Peyer's patch (tissue), 4 donors: Measurements from ENCODE around the gene MMAA.

GRCh38 chr4:145487563-145487992 lies 5.9 kb downstream of the SMAD1 start:
- PRO-cap: no peak
- RAMPAGE, long total RNA, 4 experiments: no peak in any of the 4 experiments

- PRO-cap: bidirectional peak, plus-strand start at chr4:145619396, minus-strand start at chr4:145619330
- RAMPAGE, long total RNA, 4 experiments: start-site peak on the plus strand in 2 of 4 experiments, at chr4:145619363-145619396 at its widest, 50 to 65 reads per replicate; start-site peak on the minus strand in 1 of 4 experiments, at chr4:145619350-145619372 at its widest, 5 reads per replicate
These were observed at the start of gene MMAA for GRCh38 chr4:145618476-145619536. Gene MMAA (plus strand): TSS chr4:145619385.

DNA sequence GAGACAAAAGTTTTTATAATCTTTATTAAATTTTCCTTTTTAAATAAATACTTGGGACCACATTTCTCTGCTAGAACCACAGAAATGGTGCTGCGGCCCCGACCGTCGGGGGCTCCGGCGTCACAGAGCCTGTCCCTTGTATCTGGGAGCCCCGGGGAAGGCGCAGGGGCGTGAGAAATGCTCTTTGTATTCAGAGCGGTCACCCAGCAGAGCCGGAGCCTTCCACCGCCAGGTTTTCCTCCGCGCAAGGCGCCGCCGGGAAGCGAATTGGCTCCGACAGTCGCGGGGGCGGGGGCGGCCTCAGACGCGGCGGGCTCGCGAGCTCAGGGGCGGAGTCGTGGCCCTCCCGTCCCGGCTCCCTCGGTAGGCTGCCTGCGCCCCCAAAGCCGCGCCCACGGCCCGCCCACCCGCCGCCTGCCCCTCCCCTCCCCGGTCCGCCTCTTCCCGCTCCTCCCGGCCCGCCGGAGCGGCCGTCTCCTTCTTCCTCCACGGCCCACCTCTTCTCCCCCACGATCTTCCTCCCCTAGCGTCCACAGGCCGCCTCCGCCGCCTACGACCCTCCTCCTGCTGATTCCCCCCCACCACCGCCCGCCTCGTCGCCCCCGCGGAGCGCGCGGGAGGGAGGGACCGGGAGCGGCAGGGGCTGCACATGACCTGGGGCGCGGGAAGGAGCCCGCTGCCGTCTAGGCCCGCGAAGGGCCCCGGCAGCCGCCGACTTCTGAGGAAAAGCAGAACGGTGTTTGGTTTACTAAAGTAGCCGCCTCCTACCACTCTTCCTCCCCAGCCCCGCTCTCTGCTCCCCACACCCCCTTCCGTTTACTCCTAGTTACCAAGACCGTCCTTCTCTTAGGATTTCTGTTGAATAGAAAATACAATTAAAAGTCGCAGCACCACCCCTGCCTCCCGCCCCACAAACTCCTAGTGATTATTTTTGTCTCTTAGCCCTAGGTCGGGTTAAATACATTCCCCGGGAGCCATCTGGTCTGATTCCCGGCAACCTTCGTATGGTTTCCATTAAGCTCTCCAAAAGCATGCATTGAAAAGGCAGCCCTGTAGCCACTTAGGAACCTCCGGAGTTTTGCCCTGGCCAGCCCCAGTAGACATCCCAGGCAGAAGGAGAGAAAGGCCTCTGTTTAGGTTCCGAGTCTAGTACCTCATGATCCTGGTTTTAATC lies 53.2 kb downstream of the C4orf51 start:
- PRO-cap: bidirectional peak, plus-strand start at position 469 of the sequence, minus-strand start at position 242 of the sequence; unidirectional peak, minus-strand start at position 720 of the sequence
- RAMPAGE, long total RNA, 4 experiments: no peak in any of the 4 experiments

GRCh38 chr4:145736292-145736853 lies 56.4 kb downstream of the C4orf51 start:
- PRO-cap: no peak
- RAMPAGE, long total RNA, 4 experiments: no peak in any of the 4 experiments

DNA sequence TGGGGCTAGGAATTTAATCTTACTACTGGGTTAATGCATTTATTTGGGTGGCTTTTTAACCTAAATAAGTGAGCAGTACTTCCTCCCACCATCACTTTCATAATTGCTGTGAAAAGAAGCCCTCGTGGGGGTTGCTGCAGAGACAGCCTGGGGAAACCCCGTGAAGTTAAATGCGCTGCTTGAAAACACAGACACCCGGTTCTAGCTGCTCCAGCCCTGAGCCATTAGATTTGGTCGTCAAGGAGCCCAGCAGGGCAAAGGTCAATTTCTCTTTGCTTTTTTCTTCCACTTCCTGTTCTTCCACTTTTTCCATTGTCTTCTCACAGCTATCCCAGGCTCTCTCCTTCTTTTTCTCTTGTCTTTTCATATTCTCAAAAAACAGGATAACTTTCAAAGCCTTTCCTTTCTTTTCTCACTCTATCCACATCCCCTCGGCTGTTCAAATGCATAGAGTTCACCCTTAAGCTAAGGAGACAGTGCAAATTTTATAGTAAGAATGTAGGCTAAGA lies 91.4 kb upstream of the ZNF827 start:
- PRO-cap: unidirectional peak, plus-strand start at position 305 of the sequence
- RAMPAGE, long total RNA, 4 experiments: no peak in any of the 4 experiments

GRCh38 chr4:146579895-146580280 lies 58.1 kb upstream of the SLC10A7 start:
- PRO-cap: no peak
- RAMPAGE, long total RNA, 4 experiments: no peak in any of the 4 experiments

DNA sequence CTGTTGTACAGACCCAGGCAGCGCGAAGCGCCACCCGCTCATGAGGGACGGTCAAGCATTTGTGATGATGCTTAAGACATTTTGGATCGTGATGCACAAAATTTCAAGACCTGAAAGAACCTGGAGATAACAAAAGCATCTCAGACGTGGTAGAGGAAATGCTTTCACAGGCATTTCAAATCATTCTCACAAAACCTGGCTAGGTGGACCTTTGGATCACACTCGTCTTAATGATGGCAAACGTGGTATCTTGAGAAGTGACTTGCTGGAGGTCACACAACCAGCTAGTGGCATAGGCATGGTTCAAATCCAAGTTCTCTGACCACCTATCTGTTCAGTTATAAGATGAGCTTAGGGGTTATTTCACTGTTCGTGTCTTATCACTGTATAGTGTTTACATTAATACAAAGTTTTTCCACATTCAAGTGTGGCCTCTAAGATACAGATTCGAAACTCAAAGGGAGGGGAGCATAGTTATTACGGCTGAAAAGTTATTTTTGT lies 512 bp upstream of the PRMT9 start:
- PRO-cap: no peak
- RAMPAGE, long total RNA, 4 experiments: no peak in any of the 4 experiments

- PRO-cap: bidirectional peak, plus-strand start at chr4:147829944, minus-strand start at chr4:147829615
- RAMPAGE, long total RNA, 4 experiments: no peak in any of the 4 experiments
These were observed 97.7 kb downstream of the ARHGAP10 start for GRCh38 chr4:147829389-147830115.

GRCh38 chr4:147830806-147831479 lies 99.1 kb downstream of the ARHGAP10 start:
- PRO-cap: no peak
- RAMPAGE, long total RNA, 4 experiments: no peak in any of the 4 experiments

DNA sequence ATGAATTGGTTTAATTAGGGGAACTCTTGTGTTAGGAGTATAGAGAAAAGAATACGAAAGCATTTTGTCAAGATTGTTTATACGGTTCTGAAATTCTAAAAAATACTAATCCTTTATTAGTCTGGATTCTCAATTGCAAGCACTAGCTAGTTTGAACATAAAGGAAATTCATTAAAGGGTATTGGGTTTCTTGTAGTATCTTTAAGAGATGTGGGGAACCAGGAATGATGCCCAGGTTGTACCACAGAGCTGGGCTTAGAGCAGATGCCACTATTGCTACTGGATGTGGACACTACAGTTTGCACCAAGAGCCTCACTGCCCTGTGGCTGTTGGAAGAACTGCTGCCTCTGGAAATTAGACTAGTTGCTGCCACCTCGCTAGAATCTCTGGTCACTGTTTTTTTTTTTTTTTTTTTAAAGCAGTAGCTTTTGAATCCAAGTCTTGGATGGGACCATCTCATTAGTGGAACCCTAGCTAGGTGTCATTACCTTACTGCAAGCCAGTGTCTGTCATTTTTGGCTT lies 105.4 kb downstream of the ARHGAP10 start:
- PRO-cap: no peak
- RAMPAGE, long total RNA, 4 experiments: no peak in any of the 4 experiments

DNA sequence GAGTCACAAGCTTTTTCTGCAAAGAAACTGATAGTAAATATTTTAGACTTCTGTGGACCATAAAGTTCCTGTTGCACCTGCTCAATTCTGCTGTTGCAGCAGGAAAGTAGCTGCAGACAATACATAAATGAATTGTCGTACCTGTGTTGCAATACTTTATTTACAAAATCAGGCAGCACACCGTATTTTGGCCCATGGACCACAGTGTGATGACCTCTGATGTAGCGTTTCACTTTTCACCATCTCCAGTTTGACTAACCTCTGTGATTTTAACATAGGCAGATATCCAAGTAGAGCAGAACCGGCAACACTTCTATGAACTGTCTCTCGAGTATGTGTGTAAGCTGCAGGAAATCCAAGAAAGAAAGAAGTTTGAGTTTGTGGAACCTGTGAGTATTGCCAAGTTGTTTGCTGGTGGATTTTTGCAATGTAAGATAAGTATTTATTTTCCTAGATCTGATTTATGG lies 132.7 kb downstream of the ARHGAP10 start:
- PRO-cap: no peak
- RAMPAGE, long total RNA, 4 experiments: start-site peak on the plus strand in 1 of 4 experiments, centred at position 296 of the sequence, 11 reads per replicate

GRCh38 chr4:147881593-147882146 lies 149.8 kb downstream of the ARHGAP10 start:
- PRO-cap: no peak
- RAMPAGE, long total RNA, 4 experiments: no peak in any of the 4 experiments

GRCh38 chr4:147971141-147971519 lies 239.2 kb downstream of the ARHGAP10 start:
- PRO-cap: no peak
- RAMPAGE, long total RNA, 4 experiments: start-site peak on the plus strand in 1 of 4 experiments, at chr4:147971333-147971344 at its widest, 5 reads per replicate

DNA sequence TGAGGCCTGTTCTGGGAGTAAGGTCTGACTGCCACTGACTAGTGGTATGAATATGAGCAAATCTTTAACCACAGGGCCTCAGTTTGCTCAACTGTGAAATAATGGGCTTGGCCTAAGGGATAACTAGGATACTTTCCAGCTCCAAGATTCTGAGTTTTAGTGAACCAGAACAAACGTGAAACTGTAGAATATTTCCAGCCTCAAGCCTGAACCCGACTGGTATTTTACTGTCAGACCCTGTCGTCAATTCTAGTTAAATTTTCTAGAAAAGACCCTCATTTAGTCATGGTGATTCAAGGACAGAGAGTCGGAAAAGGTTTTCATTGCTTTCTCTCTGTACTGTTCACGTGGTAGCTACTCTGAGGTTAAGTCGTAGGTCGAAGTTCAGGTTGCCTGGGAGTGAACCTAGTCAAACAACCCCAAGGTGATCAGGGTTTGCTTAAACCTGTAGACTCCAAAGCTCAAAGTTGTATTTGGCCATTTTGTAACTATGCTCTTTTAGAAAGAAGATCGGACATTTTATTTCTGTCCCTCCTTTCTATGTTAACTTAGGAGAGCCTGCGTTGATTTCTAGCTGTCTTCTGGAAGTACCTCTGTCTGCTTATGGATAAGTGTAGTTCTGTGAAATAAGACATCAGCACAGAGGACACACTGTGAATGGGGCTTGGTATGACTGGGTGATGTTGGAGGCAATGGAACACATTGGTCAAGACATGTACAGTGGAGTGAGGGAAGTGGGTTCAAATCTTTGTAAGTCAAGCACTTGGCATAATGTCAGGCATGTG lies 283.6 kb downstream of the ARHGAP10 start:
- PRO-cap: no peak
- RAMPAGE, long total RNA, 4 experiments: no peak in any of the 4 experiments

DNA sequence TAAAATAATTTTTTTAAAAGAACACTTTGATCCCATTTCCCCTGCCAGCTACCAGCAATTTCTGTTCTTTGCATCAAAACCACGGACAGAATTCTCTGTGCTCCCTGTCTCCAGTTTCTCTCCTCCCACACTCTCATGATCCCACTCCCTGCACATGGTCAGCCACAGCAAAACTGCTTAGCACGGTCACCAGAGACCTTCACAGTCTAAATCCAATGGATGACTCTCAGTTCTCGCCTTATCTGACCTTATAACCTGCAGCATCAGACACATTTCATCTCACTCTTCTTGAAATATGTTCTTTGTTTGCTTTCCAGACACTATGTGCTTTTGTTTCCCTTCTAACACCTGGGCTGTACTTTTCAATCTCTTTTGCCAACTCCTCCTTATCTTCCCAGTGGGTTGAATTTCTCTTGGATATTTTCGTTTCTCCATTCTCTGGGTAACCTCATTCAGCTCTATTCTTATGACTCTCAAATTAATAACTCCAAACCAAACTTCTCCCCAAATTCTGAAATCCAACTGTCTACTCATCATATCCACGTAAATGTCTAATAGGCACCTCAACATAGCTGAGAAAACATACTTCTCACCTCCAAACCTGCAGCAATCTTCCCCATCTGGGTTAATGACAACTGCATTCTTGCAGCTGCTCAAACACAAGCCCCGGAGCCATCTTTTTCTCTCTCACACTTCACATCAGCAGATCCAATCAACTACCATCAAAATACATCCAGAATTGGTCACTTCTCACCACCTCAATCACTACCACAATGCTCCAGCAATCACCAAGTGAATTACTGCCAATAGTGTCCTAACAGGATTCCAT lies 131.2 kb downstream of the NR3C2 start:
- PRO-cap: no peak
- RAMPAGE, long total RNA, 4 experiments: no peak in any of the 4 experiments

- PRO-cap: no peak
- RAMPAGE, long total RNA, 4 experiments: no peak in any of the 4 experiments
These were observed 190.9 kb upstream of the MAB21L2 start for GRCh38 chr4:150391091-150391441.

DNA sequence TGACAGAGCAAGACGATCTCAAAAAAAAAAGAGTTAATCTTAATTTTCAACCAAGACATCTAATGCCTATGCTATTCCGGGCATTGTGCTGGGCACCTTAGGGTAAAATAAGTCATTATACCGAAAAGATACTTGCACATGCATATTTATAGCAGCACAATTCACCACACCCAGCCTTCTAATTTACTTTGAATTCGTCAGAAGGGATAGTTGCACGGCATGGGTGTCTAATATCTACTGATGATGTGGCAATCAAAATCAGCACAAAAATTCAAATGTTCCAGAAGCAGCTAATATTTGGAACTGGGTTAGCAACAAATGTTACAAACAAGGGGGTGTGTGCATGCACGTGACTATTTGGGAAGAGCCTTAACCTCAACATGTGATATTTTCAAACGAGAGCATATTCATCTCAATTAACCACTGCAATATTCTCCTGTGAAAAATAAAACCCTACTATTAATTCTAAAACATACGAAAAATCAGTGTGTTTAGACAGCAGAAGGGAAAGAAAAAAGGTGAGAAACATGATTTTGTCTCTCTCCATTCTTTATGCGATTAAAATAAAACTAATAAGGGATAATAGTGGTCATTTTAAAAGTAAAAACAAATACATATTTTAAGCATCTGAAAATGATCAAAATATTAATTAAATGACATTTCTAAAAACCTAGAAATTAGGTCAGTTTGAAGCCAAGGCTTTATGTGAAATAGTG lies 79.6 kb upstream of the PRSS48 start:
- PRO-cap: no peak
- RAMPAGE, long total RNA, 4 experiments: no peak in any of the 4 experiments

GRCh38 chr4:151206560-151207154 lies 70.3 kb upstream of the PRSS48 start:
- PRO-cap: no peak
- RAMPAGE, long total RNA, 4 experiments: no peak in any of the 4 experiments

DNA sequence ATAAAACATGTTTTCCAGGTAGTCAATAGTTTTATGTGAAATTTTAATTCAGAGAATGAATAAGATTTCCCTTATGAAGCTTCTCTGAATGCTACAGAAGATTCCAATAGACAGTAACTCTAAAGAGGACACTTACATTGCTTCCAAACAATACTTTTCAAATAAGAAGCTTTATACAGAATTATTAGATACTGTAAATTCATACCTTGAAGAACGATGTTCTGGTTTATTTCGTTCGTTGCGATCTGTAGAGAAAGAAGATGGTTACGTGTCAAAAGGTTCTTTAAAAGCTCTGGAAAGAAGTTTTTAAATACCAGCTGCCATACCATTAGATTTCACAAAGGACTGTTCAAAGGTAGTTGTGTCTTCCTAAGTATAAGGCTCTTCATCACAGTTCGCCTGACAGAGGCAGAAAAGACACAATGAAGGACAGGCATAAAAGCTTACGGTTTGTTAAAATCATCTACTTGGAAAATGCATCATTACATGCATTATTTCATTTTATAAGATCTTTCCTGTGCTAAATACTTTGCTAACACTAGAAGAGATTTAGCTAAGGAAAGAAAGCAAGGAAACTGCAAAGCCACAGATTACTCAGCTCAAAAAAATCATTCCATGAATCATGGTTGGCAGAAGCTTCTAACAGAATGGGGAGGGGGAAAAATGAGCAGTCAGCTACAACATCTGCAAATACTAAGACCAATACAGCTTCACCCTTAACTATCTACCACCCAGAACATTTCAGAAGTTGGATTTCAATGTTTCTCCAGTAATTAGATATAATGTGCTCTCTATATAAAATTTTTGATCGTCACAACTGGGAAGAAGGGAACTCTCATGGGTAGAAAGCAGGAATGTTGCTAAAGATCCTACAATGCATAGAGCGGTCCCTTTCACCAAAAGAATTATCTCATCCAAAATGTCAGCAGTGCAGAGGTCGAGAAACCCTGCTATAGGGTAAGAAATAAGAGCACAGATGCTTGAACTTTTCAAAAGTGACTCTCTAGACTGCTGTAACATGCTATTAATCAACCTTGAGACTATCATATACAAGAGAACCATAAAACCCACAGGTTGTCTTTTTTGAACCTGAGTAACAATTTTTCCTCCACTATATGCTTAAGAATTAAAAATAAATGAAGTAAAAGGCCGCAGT lies 50.7 kb upstream of the PRSS48 start:
- PRO-cap: no peak
- RAMPAGE, long total RNA, 4 experiments: no peak in any of the 4 experiments

GRCh38 chr4:151251638-151252795 lies 24.9 kb upstream of the PRSS48 start:
- PRO-cap: no peak
- RAMPAGE, long total RNA, 4 experiments: start-site peak on the minus strand in 1 of 4 experiments, at chr4:151252403-151252669 at its widest, 26 reads per replicate